ENCODE data around the genes ANKRD9 and TRMT61A.

DNA sequence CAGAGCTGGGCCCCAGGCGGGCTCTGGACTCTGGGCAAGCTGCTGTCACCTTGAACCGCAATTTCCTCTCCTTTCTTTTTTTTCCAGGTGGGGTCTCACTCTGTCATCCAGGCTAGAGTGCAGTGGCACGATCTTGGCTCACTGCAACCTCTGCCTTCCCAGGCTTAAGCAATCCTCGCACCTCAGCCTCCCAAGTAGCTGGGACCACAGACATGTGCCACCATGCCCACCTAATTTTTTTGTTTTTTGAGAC lies 54.3 kb downstream of the ANKRD9 start:
- PRO-cap = unidirectional peak, minus-strand start at position 69 of the sequence

DNA sequence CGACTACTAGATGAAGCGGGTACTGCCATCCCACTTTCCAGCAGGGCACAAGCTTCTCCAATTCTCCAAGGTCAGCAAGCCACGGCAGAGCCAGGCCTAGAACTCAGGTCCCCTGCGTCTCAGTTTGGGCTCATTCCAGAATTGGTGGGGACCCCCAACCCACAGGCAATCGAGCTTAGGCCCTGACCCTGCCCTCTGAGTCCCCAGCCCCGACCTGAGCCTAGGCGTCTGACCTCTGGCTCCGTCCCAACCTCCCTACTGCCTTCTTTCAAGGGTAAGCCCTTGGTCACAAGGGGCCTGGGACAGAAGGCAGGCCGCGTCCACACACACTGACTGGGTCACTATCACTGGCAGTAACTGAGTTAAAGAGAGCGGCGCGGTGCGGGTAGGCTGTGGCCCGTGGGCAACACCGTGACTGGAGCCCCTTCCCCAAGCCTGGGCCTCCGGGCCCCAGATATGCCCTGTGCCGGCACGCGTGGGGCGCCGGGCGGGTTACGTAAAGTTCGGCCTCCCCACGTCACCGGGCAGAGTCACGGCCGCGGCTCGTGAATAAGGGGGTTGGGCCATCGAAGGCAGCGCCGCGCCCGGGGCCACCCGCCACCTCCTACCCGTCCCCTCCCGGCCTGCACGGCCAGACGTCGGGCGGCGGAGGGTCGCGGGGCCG lies 693 bp downstream of the ANKRD9 start:
- PRO-cap = bidirectional peak, plus-strand start at position 566 of the sequence, minus-strand start at position 458 of the sequence

DNA sequence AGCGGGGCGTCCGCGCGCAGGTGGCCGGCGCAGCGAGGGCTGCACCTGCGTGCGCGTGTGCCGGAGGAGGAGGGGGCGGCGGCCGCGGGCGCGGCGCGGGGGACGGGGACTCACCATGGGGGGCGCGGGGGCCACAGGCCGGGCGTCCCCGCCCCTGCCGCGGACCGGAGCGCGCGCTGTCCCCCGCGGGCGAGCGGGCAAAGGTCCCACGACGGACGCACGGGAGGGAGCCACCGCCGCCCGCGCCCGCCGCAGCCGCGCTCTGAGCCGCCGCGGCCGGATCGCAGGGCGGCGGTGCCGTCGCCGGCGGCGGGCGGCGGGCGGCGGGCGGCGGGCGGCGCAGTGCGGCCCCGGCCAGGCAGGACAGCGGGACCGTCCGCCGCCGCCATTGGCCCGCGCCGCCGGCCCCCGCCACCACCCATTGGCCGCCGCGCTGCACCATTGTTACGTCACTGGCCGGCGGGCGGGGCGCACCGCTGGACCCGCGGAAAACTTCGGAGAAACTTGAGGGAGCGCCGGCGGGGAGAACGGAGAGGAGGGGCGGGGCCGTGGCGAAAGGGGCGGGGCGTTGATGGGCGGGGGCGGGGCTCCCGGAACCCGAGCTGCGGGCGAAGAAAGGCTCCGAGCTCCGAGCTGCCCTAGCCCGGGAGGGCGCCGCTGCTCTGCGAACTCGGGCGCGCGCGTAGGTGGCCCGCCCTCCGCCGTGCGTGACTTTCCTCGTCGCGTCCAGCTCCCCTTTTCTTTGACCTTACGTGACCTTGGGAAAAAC lies at the start of gene ANKRD9:
ANKRD9 (minus strand) TSS at position 362 of the 769 bp plus-strand sequence.
- PRO-cap = bidirectional peak, plus-strand start at position 641 of the sequence, minus-strand start at position 390 of the sequence

- PRO-cap = no peak
Measured at GRCh38 chr14:102527302-102527867, 17.8 kb upstream of the ANKRD9 start.

GRCh38 chr14:102579762-102580242 lies 12.6 kb upstream of the RCOR1 start:
- PRO-cap = no peak

DNA sequence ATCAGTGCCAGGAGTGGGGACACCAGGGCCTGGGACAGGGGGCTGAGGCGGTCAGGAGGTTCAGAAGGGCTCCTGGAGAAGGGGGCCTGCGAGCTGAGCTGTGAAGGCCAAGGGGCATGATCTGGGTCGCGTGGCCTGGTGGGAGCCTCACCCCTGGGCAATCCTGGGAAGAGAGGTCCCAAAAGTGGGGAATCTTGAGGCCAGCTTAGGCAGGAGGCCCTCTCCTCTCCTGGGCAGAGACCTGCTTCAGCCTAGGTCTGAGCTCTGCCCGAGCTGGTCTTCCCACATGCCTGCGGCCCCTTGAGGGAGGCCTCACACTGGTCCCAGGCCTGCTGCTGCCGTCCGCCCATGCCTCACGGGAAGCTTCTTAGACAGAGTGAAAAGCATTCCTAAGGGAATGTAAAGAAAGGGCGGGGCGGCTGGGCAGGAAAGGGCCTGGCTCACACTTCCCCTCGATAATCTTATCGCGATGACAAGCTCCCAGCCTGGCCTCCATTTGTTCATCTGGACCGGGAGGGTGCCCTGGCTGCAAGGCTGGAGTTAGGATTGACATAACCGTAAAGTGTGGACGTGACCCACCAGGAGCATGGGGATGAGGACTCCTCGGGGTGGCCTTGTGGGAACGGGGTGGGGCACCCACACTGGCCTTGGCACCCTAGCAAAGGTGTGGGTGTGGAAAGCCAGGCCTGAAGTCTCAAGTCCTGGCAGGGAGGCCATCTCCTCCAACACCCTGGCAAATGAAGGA lies 7.1 kb upstream of the RCOR1 start:
- PRO-cap = no peak

DNA sequence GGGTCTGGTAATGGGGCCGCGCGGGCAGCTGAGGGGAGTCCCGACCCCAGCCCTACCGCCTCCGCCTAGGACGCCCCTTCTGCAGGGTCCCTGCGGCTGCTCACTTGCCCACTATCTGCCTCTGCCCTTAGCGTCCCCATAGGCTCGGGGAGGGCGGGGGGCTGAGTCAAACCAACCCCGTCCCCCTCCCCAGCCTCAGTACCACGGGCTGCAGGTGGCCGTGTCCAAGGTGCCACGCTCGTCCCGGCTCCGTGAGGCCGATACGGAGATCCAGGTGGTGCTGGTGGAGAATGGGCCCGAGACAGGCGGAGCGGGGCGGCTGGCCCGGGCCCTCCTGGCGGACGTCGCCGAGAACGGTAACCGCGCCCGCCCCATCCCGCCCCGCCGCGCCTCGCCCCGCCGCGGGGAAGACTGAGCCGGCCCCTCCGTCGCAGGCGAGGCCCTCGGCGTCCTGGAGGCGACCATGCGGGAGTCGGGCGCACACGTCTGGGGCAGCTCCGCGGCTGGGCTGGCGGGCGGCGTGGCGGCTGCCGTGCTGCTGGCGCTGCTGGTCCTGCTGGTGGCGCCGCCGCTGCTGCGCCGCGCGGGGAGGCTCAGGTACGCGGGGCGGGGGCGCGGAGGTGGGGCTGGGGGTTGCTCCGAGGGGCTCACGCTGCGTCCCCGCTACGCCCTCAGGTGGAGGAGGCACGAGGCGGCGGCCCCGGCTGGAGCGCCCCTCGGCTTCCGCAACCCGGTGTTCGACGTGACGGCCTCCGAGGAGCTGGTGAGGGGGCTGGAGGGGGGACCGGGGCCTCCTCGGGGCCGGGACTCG lies 7.5 kb downstream of the AMN start:
- PRO-cap = no peak

DNA sequence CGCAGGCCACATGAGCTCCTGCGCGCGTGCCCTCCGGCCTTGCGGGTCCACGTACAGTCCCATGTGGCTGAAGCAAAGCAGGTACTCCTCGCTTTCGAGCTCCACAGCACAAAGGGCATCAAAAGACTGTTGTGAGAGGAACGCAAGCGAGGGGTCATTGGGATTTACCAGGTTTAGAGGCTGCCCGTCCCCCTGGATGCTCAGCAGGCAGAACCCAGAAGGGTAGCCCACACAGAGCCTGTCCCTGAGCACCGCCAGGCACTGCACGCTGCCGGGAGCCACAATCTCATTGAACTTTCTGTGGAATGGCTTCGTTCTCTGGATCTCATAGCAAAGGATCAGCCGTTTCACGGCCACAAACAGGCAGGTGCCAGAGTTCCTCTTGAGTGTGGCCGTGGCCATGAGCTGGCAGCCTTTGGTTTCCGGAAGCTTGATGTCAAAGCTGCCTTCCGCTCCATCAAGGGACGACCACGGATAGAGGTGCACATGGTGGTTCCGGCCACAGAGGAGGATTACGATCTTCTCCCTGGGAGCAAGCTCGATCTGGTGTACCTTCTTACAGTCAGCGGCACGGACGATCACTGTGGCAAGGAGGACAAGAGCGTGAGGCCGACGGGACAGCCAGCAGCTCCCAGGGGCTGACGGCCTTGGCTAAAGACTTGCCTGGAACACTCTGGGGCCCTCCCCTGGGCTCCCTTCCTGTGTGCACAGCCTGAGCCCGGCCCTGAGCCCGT lies 21.6 kb downstream of the AMN start:
- PRO-cap = no peak

GRCh38 chr14:102946560-102946970 lies 24.1 kb downstream of the AMN start:
- PRO-cap = no peak

- PRO-cap = no peak
Measured at GRCh38 chr14:103095223-103095717, 745 bp downstream of the EXOC3L4 start.

- PRO-cap = no peak
Measured at GRCh38 chr14:103098984-103099966, 4.8 kb downstream of the EXOC3L4 start.

- PRO-cap = no peak
Measured at GRCh38 chr14:103103515-103104497, 9.3 kb downstream of the EXOC3L4 start.

DNA sequence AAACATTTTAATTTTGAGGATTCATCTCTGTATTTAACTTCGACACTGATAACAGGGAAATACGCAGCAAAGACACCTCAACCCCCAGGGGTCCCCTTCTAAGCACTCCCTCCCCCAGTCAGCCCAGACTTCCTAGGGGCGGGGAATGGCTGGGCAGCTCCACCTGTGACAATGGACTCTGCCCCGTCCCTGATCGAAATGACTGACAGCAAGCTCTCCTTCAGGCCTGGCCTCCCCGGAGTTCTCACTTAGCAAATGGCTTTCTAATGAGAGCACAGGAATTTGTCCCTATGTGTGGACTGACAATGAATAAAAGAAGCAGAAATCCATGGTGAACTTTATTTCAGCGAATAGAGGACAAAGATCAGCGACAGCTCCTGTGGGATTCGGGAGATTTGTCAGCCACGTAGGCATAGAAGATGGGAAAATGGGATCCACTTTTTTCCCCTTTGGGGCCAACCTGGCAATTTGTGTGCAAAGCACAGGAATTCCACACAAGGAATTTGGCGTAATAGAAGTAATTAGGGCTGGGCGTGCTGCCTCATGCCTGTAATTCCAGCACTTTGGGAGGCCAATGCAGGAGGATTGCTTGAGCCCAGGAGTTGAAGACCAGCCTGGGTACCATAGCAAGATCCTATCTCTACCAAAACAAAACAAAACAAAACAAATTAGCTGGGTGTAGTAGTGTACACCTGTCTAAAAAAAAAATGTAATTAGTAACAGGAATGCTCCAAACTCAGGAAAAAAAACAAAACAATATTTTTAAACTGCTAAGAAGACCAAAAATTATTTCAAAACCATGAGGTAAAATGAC lies 63.8 kb downstream of the TNFAIP2 start:
- PRO-cap = no peak

GRCh38 chr14:103208688-103209978 lies 85.9 kb downstream of the TNFAIP2 start:
- PRO-cap = no peak

DNA sequence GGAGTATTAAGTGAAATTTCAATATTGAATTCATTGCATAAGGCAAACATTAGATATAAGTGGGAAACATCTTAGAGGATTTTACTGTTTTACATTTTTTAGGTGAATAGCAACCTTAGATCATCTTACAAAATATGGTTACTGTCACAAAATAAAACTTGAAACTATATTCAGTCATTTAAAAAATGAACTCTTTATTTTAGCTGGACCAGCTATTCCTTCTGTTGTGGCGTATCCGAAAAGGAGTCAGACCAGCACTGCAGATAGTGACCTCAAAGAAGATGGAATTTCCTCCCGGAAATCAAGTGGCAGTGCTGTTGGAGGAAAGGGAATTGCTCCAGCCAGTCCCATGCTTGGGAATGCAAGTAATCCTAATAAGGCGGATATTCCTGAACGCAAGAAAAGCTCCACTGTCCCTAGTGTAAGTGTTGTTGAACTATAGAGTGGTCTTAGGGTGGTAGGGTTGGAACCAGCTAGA lies 47.8 kb downstream of the CKB start:
- PRO-cap = no peak

DNA sequence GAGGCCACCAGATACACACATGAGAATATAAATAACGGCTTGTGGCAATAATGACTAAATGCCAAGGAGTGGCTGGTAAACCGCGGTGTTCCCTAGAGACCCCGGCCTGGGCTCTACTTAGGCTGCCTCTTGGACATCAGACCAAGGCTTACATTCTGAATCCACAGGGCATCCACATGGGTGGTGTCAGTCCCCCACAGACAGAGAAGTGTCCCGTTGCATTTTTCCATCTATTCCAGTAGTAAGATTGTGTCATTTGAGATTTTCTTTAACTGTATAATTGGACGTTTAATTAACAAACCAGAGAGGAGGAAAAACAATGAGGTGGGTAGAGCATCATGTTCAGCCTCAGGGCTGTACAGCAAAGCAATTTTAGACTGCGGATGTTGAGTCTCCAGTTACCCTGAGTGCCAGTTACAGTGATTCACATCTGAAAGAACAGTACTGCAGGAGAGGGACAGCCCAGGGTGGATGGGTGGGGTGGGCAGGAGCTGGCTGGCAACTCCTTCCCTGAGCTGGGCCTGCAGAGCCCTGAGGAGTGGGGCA lies 20.5 kb downstream of the CKB start:
- PRO-cap = no peak

DNA sequence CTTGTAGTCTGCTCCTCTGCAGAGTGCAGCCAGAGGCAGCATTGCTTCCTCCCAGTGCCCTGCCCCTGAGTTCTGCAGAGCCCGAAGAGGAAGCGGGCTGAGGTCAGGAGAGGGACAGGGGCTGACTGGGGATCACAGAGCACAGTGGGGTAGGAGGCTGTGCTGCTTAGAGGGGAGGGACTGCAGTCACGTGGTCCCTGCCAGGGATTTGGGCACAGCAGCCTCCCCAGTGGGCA lies 2.4 kb upstream of the TRMT61A start:
- PRO-cap = no peak

- PRO-cap = bidirectional peak, plus-strand start at chr14:103529196, minus-strand start at chr14:103529037
Measured at GRCh38 chr14:103528866-103529560, at the start of gene TRMT61A. Gene TRMT61A, plus strand, starts transcription at chr14:103529196.

GRCh38 chr14:103532536-103532937 lies 3.5 kb downstream of the TRMT61A start:
- PRO-cap = no peak

DNA sequence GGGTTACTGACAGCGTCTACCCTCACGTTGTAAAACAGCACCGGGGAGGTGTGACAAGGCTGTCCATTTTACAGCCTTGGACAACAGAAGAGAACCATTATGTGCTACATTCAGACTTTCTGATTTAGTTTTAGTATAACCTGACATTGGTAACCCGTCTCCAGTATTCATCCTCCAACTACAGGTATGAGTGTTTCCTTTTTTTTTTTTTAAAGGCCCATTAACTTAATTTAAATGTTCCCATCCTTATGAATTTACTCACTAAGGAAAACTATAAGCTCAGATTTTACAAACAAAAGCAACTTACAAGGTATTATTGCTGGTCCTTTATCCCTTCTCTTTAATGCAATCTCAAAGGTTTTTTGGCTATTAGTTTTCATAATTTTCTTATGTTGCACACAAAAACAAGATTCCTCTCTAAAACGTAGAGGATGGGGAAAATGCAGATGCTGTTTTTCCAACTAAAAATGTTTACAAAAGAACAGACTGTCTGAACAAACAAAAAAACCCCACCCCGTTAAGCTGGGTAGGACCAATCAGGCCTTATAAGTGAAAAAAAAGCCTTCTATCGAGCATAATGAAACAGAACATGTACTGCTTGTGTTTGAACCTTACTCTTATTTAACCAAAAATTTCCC lies 3.5 kb downstream of the BAG5 start:
- PRO-cap = no peak